ENCODE data around the genes SH2D1A, TEX13C, OCRL, BCORL1 and ENOX2.

- PRO-cap, 2 experiments, result no peak in any of the 2 experiments
Observed at GRCh38 chrX:120672369-120672709, 42.5 kb upstream of the C1GALT1C1 start.

DNA sequence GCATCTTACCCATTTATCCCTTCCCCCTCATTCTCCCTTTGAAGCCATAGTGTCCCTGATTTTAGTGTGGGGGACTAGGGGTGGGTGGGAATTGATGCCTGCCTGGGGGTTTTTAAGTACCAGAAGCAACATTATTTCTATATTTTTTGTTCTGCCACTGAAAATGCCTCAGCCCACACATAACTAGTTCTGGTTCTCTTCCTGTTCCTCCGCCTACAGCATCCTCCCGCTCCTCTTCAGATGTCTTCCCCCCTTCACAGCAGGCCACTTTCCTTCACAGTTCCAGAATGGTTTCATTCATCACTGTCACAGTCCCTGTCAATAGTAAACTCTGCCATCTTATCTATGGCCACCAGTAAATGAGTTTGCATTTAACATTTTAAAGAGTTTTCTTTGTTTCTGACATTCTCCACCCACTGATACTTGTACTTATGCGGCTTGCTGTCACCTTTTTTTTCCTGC is 114.0 kb downstream of the GLUD2 start:
- PRO-cap, 2 experiments, result no peak in any of the 2 experiments

DNA sequence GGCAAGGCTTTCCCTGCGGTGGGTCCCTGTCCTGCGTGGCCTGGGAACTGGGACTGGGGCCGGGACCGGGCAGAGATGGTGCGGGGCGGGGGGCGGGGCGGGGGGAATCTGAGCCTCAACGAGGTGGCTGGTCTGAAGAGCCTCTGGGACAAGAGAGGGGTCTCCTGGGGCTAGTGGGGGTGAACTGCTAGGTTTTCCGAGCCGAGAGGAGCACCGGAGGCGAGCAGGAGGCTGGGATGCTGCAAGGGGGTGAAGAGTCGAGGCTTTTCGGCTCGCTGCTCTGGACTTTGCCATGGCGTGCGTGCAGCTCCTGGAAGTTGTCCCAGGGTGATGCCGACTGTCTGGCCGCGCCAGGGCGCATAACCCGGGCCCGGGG is 614 bp downstream of the GRIA3 start:
- PRO-cap, 2 experiments, result no peak in any of the 2 experiments

DNA sequence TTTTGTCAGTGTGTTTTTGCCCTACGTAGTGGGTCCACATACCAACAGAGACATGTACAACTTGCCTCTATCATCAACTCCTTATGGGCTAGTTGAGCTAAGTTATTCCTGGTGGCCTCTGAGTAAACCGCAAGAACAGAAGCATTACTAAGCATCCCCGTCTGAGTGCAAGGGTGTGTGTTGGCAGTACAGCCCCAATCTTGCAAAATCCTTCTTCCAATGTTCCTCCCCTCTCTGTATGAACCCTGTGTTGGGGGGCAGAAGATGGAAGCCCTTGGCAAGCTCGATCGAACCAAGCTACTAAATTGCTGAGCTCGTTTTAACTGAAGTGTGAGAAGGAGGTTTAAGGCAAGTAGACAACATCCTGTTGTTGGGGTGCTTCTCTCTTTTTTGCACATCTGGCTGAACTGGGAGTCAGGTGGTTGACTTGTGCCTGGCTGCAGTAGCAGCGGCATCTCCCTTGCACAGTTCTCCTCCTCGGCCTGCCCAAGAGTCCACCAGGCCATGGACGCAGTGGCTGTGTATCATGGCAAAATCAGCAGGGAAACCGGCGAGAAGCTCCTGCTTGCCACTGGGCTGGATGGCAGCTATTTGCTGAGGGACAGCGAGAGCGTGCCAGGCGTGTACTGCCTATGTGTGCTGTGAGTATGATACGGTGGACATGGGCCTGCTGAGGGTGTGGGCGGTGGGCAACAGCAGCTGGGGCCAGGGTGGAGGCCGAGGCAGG is at the start of gene SH2D1A:
Gene SH2D1A, plus strand, starts transcription at position 425 of the 727 bp plus-strand sequence.
- PRO-cap, 2 experiments, result no peak in any of the 2 experiments

DNA sequence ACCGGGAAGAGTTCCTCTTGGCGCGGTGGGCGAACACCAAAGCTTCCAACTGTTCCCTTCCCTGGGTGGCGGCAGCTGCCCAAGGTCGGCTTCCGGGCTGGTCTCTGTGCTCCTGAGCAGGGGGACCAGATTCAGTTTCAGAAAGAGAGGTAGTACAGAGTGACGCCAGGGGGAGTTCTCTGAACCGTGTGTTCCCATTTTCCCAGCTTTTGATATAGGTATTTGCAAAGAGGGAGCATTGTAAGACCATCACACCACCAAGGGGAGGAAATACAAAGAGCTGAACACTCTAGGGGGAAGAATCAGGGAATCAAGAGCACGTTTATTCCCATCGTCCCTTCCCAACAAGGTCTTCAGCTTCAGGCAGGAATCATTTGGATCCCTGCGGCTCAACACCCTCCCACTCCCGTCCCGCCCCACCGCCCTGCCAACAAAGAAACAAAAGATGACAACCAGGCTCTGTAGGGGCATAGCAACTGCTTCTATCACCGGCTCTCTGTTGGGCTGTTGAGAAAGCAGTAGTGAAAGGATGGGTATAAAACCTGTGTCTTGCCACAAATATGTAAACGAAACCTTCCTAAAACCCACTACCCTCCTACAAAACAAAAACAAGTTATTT is 113.5 kb upstream of the TEX13C start:
- PRO-cap, 2 experiments, result peak in 1 of 2 experiments; most common minus-strand start position 106 of the sequence (in 1)

- PRO-cap, 2 experiments, result no peak in any of the 2 experiments
Observed at GRCh38 chrX:125319635-125320101, at the start of gene TEX13C. Gene TEX13C (plus strand): TSS chrX:125319871.

GRCh38 chrX:126985871-126986431 is 166.4 kb downstream of the PRR32 start:
- PRO-cap, 2 experiments, result no peak in any of the 2 experiments

- PRO-cap, 2 experiments, result peak in 2 of 2 experiments; most common plus-strand start chrX:129540242 (in 2)
Observed at GRCh38 chrX:129540076-129540610, at the start of gene OCRL. Gene OCRL (plus strand): TSS chrX:129540259.

DNA sequence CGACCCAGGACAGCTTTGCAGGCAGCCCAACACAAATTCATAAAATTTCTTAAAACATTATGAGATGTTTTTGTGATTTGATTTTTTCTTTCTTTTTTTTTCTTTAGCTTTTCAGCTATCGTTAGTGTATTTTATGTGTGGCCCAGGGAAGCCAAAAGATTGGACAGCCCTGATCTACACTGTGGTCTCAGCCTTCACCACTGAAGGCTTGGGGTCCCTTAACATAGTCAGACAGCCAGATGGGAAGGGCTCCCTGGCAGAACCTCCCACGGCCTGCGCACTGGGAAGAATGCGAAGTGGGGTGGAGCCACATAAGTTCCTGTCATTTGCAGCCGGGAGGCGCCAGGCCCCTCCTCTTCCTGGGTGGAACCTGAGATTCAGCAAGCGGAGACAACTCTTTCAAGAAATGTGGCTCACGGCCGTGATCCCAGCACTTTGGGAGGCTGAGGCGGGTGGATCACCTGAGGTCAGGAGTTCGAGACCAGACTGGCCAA is 50.9 kb downstream of the APLN start:
- PRO-cap, 2 experiments, result peak in 2 of 2 experiments; most common plus-strand start position 354 of the sequence (in 2); most common minus-strand start position 210 of the sequence (in 1)

- PRO-cap, 2 experiments, result no peak in any of the 2 experiments
Observed at GRCh38 chrX:129619057-129619496, 35.7 kb downstream of the APLN start.

- PRO-cap, 2 experiments, result no peak in any of the 2 experiments
Observed at GRCh38 chrX:129787505-129787878, 7.7 kb downstream of the SASH3 start.

- PRO-cap, 2 experiments, result no peak in any of the 2 experiments
Observed at GRCh38 chrX:129830869-129831242, 12.8 kb downstream of the ZDHHC9 start.

GRCh38 chrX:129930770-129931324 is 24.9 kb downstream of the UTP14A start:
- PRO-cap, 2 experiments, result no peak in any of the 2 experiments

- PRO-cap, 2 experiments, result peak in 2 of 2 experiments; most common plus-strand start chrX:129981984 (in 2); most common minus-strand start chrX:129982329 (in 2)
Observed at GRCh38 chrX:129981534-129983040, at the start of gene BCORL1. Gene BCORL1 (plus strand): TSS chrX:129982635.

DNA sequence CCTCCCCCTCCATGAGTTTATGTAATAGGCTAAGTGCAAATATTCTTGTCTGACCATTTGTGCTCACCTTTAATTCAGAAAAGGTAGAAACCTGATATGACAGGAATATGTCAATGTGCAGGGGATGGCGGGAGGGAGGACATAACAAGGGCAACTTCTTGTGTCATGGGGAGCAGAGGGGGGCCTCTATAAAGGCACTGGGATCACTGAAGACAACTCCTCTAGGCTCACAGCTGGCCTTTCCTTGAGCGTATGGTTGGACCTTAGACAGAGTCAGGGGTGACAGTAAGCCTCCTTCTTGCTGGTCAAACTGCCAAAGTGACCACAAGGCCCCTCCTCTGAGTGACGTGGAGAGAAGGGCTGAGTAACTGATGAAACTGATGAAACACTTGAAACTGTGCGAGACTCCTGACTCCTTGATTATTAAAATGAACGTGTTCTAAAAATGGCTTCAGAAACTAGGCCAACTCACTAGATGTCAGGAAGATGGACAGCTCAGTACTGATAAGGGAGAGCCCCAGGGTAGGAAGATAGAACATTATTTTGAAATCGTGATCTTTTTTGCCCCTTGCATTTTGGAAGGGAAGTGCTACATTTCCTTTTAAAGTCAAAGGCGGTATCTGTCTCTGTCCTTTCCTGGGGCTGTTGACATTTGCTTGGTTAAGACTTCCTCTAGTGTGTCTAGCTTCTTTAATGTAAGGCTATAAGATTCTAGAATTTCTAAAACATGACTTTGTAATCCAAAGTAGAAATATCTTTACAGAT is 1.5 kb downstream of the RAB33A start:
- PRO-cap, 2 experiments, result no peak in any of the 2 experiments

GRCh38 chrX:130174147-130174611 is 2.4 kb downstream of the RAB33A start:
- PRO-cap, 2 experiments, result no peak in any of the 2 experiments

- PRO-cap, 2 experiments, result no peak in any of the 2 experiments
Observed at GRCh38 chrX:130411196-130411598, 9.4 kb downstream of the RBMX2 start.

DNA sequence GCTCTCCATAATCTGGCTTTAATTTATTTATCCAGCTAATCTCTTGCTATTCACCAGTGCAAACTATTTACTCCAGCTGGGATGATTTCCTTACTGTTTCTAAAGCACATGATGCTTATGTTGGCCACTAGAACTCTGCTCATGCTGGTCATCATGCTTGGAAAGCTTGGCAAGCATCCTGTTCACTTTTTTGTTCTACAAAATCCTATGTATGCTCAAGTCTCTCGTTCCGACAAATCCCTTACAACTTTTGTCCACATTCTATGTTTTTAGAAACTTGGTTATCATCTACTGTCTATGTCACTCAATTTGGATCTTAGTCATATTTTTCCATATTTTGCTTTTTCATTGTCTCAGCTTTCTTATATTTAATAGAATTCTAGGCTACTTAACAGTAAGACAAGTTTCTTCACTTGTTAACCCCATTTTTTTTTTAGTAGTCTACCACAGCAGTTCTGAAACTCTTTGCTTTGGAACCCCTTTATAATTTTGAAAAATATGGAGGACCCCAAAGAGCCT is 36.5 kb downstream of the ENOX2 start:
- PRO-cap, 2 experiments, result no peak in any of the 2 experiments

DNA sequence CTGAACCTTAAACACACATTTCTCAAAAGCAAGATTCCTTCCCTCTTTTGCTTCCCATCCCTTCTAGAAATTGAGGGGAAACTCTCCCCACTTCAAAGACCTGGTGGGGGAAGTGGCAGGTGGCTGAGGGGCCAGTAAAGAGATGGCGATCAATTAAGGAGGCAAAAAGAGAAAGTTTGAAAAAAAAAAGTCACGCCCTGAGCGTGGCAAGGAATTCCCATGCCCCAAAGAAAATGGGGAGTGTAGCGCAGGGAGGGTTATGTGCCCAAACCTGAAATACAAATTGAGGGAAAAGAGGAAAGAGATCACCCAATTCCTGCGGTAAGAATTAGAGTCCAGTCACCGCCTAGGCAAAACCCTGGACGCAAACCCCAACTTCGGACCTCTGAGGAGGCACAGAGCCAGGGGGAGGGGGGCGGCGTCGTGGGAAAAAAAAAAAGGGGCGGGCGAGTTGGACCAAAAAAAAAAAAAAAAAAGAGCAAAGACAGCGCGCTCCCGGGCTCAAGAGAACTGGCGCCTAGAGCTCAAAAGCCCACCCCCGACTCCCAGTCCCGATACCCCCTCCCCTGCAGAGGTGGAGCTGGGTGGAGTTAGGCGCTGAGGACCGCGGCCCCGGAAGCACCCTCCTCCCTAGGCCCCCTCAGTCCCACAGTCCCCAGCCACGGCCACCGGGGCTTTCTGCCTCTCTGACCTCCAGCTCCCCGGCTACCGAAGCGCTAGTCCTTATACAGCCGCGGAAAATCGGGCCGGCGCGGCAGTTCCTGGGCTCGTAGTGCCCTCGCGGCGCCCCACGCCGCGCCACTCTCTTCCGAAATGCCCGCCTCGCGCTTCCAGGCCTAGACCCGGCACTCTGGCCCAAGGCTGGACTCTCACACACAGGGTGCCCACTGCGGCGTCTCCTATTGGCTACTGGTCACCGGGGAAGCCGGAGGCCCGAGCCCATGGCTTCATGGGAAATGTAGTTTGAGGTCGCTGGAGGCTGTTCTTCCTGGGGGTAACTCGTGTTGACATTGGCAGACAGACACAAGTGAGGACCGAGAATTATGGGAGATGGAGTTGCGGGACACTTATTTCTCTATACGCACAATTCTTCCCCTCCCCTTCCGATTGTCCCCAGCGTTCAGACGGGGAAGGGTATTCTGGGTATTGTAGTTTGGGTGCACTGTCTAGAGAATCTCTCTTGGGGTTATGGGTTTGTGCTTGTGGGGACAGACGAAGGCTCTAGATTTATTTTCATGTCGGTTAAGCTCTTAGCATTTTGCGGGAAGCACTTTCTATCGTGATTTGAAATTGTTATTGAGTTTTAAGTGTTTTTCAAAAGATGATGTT is at the start of gene ENOX2:
Gene ENOX2, minus strand, starts transcription at position 852 of the 1,329 bp plus-strand sequence.
- PRO-cap, 2 experiments, result peak in 2 of 2 experiments; most common plus-strand start position 643 of the sequence (in 2); most common minus-strand start position 512 of the sequence (in 2)

- PRO-cap, 2 experiments, result no peak in any of the 2 experiments
Observed at GRCh38 chrX:131578429-131579460, 34.9 kb downstream of the OR13H1 start.

Measured in right ventricle myocardium (tissue), 1 donor.